Melanocyte of skin (primary cell): ENCODE measurements around a stretch of chr7.

- CAGE, long polyA plus RNA, 2 experiments: no peak in any of the 2 experiments
Observed at GRCh38 chr7:26211426-26212440, 10.2 kb downstream of the CBX3 start.

- CAGE, long polyA plus RNA, 2 experiments: no peak in any of the 2 experiments
Observed at GRCh38 chr7:26321473-26321726, 29.7 kb downstream of the SNX10 start.

GRCh38 chr7:27096792-27097891 is 1.3 kb upstream of the HOXA1 start:
- CAGE, long polyA plus RNA, 2 experiments: no peak in any of the 2 experiments

DNA sequence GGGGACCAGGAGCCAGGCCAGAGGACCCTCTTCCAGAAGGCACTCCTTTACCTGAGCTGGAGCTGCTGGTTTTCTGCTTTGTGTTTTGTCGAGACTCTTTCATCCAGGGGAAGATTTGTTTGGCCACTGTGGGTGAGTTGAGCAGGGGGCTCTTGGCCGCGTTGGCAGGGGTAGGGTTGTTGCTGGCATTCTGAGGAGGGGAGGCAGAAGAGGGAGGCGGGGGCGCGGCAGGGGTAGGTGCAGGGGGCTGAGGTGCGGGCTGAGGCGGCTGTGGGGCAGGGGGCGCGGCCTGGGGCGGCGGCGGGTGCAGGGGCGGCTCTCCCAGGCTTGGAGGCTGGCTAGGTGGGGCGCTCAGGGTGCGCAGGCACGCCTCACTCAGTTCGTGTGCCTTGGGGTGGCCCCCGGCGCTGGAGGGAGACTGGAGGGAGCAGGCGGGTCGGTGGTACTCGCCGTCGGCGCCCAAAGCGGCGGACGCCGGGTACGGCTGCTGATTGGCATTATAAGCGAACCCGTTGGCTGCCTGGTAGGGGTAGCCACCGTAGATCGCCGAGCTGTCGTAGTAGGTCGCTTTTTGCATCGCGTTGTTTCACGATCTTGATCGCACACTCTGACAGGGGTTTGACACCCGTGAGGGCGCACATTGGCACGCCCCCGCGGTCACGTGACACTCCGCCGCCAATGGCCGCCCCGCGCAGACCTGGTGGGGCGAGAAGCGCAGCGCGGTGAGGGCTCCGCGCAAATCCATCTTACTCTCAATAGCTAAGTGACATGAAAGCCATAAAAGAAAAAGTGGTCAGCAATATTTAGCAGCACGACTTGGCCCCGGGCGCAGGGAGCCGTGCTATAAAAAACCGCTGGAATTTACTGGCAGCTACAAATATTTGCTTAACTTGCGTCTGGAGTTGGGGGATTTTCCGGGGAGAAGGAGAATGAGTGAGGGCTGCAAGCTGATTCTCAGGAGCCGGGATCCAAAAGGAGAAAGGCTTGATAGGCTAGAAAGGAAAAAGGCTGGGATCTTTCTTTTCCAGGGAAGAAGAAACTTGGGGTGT is 7.9 kb upstream of the HOXA2 start:
- CAGE, long polyA plus RNA, 2 experiments: no peak in any of the 2 experiments

DNA sequence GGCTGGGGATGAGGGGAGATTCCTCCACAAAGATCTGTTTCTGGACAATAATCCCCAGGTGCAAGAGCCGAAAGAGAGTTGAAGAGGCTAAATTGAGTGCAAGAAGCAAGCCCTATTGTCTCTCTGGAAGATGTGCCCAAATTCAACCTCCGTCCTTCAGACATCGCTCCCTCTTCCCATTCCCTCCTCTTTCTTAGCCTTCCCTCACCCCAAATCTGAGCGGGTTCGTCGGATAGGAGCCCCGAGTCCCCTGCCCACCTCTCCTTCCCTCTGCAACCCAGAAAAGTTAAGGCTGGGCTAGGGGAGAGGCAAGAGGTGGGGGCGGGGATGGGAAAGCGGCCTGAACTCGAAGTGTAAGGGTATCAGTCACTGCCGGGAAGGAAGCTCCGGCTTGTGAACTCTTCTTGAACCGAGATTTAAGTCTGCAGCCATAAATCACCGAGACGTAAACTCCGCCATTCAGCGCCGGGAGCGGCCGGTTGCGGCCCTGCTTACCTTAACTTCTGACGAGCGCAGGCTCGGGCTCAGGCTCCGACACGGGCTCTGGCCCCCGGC is 10.7 kb upstream of the HOXA2 start:
- CAGE, long polyA plus RNA, 2 experiments: no peak in any of the 2 experiments

GRCh38 chr7:27114987-27116181 is 12.9 kb upstream of the HOXA2 start:
- CAGE, long polyA plus RNA, 2 experiments: no peak in any of the 2 experiments

DNA sequence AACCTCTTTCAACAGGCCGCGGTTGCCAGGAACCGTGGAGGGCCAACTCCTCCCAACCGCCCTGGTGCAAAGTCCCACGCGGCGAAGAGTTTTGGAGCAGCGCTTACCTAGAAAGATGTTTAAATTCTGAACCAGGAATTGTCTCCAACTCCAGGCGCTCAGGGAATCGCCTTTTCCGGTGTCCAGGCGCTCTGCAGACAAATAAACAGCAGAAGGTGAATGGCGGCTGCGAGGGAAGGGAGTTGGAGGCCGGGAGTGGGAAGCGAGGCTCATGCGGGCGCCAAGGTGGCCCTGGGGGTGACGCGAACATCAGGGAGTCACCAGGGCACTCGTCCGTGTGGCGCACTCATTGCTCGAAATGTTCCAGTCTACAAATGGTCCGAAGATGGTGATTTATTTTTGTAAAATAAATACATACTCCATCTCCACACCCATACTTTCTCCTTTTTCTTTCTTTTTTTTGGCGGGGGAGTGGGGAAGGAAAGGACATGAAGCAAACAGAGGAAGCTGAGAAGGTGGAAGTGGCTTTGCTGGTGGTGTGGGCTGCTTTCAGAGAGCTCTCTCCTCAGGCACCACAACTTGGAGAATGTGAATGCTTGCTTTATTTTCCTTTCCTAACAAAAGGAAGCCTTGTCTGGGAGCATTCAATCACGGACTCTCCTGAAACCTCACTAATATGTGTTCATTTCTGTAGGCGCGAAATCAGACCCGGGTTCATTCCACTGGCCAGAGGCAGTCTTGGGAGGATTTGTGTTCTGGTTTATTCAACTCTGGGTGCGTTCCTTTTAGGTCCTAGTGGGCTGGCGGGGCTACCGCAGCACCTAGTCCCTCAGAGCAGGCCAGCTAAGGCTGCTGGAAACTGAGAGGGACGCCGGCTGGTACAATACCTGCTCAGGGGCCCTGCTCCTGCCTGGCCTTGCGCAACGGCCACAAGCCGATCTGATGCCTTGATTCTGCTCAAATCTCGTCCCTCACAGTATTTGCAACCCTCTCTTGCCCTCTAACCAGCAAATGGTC is 7.8 kb downstream of the HOXA4 start:
- CAGE, long polyA plus RNA, 2 experiments: no peak in any of the 2 experiments

- CAGE, long polyA plus RNA, 2 experiments: no peak in any of the 2 experiments
Observed at GRCh38 chr7:27139039-27139708, 4.3 kb downstream of the HOXA5 start.

DNA sequence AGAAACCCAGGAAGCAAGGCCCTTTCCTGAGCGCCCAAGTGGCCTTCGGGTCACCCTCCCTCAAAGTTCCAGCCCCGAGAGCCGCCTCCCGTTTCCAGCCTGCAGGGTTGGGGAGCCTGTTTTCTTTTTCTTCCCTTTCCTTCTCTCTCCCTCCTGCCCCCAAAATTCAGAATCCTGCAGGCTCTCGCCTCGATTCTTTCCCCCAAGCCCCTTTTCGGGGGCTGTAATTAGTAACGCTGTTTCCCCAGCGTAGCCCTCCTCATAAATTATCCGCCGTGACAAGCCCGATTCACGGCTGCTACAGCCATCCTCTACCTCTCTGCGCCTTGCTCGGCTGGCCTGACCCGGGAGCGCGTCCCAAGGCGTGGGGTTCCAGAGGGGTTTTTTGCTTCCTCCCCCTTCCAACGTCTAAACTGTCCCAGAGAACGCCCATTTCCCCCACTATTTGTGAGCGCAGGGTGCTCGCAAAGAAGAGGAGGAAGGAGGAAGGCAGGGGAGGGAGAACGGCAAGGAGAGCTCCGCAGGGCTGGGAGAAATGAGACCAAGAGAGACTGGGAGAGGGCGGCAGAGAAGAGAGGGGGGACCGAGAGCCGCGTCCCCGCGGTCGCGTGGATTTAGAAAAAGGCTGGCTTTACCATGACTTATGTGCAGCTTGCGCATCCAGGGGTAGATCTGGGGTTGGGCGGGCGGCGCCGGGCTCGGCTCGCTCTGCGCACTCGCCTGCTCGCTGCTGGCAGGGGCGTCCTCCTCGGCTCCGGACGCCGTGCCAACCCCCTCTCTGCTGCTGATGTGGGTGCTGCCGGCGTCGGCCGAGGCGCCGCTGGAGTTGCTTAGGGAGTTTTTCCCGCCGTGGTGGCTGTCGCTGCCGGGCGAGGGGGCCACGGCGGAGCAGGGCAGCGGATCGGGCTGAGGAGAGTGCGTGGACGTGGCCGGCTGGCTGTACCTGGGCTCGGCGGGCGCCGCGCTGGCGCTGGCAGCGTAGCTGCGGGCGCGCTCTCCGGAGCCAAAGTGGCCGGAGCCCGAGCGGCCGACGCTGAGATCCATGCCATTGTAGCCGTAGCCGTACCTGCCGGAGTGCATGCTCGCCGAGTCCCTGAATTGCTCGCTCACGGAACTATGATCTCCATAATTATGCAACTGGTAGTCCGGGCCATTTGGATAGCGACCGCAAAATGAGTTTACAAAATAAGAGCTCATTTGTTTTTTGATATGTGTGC is 662 bp downstream of the HOXA5 start:
- CAGE, long polyA plus RNA, 2 experiments: no peak in any of the 2 experiments

DNA sequence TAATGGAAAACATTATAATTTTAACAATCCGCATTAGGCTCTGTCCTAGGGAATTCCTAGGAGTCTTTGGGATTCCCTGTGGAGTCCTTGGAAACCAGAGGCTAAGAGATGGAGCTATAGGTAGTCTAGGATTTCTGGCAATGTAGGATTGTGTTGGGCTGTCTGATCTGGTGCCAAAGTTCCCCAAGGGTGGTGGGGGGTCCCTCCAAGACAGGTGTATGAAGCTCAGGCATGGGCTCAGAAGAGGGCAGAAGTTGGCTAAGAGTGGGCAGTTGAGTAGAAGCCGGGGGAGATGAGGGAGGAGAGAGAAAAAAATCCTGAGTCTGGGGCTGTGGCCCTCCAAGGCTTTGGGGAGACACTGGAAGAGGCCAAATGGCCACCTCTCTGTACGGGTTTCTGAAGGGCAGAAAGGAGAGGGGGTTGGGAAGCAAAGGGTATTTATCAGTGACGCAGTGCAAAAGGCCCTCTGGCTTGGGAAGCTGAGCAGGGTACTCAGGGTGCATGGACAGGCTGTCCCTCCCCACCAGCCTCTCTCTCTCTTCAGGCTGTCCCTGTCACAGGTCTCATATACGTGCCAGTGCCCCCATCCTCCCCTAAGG is 988 bp downstream of the HOXA6 start:
- CAGE, long polyA plus RNA, 2 experiments: no peak in any of the 2 experiments

DNA sequence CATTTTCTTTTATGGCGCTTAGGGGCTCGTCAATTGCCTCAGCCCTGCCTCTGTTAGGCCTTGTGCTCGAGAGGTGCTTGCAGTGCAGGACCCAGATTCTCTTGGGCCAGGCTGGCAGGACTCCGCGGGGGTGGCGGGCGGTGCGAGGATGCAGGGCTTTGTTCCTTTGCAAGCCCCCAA is 3.7 kb downstream of the HOXA9 start:
- CAGE, long polyA plus RNA, 2 experiments: no peak in any of the 2 experiments

DNA sequence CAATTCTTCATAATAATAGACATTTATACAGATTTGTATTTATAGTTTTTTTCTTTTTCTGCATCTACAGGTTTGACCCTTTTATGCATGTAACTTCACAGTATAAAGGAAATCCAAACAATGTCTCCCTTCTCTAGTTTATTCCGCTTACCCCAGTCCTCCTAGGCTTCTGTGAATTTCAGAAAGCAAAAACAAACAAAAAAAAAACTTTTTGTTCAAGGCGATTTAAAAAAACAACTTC is 3.4 kb downstream of the HOXA10 start:
- CAGE, long polyA plus RNA, 2 experiments: no peak in any of the 2 experiments

DNA sequence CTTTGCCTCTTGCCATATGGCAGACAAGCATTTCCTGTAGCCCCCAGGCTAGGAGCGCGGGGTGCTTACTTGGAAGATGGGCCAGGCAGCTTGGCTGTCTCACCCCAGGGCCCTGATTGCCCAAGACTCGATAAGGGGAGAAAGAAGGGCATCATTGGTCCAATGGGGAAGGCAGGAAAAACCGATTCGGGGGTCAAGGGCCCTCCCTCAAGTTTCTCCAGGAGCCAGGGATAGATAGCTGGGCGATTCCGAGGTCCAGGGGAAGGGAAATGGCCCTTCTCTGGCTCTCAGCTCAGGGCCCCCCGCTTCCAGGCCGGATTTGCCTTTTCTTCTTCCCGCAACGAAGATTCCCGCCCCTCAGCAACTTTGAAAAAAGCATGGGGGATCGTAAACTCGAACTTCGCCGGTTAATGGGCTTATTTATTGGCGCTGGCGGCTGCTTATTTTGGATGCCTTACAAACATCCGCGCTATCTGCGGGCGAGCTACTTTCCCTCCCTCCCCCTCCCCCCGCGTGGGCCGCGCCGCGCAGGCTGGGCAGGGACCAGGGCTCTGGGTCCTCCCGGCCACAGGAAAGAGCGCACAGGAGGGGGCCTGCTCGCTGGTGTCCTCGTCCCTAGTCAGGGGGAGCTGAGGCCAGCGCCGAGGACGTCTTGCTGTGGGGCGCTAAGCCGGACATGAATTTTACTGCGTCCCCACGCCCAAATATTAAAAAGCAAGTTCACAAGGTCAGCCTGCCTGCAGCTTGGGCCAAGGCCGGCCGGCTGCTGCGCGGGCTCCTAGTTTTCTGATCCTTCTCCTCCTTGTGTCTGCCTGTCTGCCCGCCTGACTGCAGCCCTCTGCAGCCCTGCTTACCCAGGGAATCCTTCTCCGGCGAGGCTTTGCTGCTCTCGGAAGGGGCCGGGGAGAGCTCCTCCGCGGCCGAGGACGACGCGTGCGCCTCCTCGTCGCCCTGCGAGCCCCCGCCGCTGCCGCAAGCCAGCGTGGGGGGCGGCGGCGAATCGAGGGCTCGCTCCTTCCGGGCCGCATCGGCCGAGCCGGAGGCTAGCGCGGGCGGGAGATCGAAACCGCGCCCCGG is 1.3 kb downstream of the HOXA10 start:
- CAGE, long polyA plus RNA, 2 experiments: no peak in any of the 2 experiments

DNA sequence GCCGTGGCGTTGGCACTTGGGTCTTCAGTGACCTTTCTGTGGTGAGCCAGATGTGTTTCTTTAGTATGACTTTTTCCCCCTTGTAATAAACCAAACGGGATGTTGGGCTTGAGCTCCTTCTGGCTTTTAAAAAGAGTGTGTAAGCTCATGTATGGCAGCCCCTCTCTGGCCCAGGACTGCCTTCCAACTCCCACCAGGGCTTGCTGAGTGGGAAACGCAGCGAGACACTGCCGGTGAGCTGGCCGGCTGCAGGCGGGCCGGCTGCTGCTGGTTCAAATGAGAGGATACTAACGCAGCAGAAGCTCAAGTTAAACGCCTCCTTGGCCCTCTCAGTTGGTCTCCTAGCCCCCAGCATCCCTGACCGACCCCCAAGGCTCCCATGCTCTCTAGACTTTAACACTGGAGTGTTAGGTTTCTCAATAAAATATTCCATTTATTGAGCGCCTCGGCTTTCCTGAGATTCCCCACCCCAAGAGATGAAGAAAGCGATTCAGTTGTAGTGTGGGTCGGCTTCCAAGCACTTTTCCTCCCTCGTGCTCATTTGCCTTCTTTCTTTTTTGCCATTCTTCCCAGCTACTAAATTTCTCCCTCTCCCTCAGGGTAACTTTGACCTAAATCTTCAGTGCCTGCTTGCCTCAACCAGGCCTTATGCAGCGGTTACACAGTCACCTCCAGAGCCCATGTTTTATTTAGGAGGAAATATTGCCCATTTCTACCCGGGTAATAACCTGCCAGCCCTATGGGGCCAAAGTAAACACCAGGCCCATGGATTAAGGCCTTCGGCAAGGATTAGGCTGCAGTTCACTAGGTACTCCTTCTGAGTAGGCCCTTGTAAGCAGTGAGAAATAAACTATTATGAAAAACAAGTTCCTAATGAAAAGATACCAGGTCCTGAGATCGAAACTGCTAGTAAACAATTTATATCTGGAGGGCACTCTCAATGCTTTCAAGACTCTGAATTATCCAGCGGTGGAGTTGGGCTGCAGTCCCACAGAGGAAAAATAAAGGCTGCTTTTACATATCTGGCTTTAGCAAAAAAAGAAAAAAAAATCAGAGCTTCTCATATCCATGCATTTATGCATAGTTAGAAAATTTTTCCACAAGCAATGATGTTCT is 3.4 kb upstream of the HOXA10 start:
- CAGE, long polyA plus RNA, 2 experiments: no peak in any of the 2 experiments

DNA sequence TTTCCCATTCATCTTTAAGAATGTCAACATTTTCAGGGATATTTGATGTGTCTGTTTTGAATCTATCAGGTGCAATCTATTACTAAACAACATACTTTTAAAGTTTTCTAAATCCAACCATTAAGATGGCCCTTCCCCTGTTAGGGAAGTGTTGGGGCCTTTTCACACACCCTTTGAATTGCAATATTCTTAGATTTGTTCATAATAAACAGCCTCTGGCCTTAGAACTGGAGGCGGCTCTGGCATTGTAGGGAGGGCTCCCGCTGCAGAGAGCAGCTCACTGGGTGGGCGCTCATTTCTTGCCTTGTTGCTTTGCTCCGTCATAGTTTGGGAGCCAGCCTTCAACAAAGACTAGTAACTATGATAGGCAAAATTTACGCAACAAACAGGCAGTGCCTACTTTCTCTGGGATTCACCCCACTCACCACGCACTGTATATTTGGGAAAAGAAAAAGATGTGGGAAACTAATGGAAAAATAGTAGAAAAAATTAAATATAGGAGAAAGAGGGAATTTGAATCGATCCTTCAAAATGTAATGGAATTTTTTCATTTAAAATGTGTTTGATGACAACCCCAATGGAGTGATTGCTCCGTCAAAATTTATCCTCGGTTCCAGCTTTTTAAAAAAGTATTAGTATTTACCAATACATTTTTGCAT is 4.3 kb upstream of the HOXA10 start:
- CAGE, long polyA plus RNA, 2 experiments: no peak in any of the 2 experiments

DNA sequence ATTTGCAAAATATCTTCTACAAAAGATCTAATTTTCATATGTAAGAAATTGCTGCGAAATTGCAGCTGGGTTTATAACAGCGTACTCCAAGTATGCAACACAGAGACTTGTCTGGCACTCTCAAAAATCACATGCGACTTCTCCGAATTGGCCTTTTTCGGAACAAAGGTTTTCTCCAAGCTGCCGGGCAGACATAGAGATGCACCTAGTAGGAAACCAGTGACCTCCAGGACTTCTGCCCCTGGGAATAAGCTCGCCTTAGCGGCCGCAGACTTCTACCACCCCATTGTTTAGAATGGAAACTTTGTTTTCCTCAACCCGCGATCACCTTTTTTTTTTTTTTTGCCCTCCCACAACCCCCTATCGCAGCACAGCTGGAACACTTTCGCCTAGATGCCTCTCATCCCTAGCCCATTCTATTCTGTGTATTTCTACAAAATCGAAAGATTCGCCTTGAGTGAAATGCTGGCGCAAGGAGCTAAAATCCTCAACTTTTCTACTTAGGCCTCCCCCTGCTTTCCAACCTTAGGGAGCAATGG is 4.9 kb upstream of the HOXA10 start:
- CAGE, long polyA plus RNA, 2 experiments: no peak in any of the 2 experiments

DNA sequence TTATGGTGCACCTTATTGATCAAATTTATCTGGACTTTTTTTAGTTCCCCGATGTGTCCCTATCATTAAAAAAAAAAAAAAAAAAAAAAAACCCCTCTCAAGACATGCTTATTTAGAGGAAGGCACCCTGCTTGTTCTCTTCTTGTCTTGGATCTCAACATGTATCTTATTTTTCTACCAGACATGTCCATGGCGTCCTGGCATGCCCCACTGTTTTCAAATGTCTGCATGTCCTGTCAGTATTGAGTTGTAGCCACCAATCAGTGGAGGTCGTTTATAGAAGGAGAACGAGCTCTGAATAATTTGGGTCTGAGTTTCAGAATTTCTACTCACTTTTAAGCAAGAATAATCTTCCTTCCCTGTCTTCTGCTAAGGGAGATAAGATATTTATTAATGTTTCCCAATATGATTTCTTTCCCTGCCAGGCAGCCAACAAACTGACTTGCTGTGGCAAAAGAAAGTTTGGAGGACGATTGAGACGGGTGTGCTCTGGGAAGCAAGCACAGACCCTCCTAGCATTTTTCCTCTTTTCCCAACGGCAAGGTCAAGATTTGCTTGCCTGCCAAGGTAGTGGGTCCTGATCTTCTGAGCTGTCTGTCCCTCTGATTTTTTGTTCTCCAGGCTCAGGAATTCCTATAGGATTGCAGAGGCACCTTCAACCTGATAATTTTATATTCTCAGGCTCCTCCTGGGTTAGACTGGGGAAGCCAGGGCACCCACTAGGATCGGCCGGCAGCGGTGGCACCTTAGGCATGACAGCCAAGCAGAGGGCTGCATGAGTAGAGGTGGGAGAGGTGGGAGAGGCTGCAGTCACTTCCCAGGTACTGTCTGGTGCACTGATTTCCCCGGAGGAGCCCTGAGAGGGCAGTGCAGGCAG is 3.1 kb upstream of the HOXA13 start:
- CAGE, long polyA plus RNA, 2 experiments: no peak in any of the 2 experiments

GRCh38 chr7:27603711-27604899 is 58.6 kb downstream of the HIBADH start:
- CAGE, long polyA plus RNA, 2 experiments: no peak in any of the 2 experiments

DNA sequence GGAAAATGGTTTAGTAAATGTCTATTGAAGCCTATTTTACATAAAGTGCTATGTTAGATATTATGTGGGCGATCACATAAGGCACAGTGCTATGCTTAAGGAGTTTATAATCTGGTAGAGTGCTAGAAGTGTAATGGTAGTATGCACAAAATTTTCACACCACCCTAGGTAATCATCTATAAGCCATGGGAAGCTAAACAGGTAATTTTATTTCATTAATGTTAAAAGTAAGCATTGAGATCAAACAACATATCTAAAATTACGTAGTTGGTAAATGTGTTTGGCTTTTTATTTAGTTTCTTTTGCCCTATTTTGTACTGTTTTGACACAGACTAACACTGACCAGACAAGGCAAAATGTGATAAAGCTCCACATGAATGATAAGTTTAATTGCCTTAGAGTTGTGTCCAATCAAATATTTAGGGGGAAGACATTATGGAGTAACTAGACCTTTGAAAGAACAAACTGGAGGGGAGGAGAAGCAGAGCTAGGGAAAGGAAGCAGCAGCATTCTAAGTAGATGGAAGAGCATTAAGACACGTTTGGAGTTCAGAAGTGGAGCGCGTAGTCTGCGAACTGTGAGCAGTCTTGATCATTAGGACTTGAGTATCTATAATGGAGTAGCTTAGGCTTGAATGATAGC is 61.7 kb downstream of the TAX1BP1 start:
- CAGE, long polyA plus RNA, 2 experiments: no peak in any of the 2 experiments

DNA sequence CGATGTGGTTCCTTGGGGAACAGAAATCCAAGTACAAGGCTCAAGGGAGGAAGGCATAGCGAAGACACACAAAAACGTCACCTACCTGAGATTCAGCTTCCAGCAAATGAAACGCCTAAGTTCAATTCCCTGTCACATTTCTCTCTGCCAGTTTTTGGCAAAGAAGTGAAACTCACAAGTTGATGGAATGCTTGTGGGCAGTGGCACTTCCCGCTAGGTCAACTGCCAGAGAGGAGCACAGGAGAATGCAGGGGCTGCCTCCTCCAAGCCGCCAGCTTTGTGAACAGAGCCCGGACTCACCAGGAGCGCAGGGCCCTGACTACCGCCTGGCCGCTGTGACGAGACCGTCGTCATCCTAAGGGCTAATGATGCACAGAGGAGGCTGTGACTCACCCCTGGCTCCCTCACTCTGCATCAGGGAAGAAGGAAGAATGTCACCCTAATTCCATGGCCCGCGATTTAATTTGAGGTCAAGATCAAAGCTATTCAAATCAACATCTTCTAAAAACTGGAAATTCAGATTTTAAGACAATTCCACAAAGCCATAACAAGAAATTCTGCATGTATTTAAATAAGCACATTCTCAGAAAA is 123.9 kb downstream of the TAX1BP1 start:
- CAGE, long polyA plus RNA, 2 experiments: no peak in any of the 2 experiments